Neuron (in vitro differentiated cells): ENCODE measurements around a stretch of chr5.

DNA sequence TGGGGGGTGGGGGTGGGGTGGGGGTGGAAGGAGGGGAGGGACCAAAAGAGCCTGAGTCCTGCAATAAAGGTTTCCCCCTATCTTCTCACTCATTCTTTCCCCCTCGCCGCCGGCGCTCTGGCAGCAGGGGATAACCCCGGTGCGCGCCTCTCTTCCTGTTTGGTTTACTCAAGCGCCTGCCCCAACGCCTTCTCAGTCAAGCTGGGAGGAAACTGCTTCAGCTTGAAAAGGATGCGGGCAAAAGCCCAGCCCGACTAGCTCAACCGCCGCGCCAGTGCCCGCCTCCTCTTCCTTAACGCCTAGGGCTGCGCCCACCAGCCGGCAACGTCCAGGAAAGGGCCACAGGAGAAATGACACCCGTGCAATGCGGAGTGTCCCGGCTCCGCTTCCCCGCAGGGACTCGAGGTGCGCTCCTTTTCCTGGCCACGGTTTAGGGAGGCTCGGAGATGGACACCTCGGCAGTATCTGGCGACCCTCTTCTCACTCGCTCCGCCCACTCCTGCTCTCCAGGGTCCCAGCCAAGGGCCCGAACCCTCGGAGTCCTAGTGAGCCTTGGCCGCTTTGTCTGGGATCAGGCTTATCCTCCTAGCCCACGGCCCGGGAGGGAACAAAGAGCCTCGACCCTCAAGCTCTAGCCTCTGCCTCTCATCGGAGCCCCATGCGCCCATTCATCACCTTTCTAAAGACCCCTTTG is 2.2 kb downstream of the ST8SIA4 start:
- PRO-cap, result bidirectional peak, plus-strand start at position 92 of the sequence, minus-strand start outside the sequence; bidirectional peak, plus-strand start at position 574 of the sequence, minus-strand start at position 467 of the sequence

DNA sequence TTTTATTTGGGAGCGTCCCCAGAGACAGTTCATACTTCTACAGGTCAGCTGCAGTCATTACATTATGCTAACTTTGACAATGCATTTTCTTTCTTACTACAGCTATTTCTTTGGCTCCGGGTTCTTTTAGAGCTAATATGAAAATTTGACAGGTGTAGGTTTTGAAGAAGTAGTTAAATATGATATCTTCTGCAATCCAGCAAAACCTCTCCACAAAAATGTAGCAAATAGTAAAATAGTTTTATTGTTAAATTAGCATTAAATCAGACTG is 242.1 kb upstream of the ST8SIA4 start:
- PRO-cap, result no peak

DNA sequence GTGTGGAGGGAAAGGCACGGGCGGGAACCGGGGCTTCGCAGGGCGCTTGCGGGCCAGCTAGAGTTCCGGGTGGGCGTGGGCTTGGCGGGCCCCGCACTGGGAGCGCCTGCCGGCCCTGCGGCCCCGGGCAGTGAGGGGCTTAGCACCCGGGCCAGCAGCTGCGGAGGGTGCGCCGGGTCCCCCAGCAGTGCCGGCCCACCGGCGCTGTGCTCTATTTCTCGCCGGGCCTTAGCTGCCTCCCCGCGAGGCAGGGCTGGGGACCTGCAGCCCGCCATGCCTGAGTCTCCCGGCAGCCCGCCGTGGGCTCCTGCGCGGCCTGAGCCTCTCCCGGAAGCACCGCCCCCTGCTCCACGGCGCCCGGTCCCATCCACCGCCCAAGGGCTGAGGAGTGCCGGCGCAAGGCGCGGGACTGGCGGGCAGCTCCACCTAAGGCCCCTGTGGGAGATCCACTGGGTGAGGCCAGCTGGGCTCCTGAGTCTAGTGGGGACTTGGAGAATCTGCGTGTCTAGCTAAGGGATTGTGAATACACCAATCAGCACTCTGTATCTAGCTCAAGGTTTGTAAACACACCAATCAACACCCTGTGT is 141.1 kb downstream of the SLCO4C1 start:
- PRO-cap, result unidirectional peak, minus-strand start at position 309 of the sequence; unidirectional peak, minus-strand start at position 499 of the sequence

DNA sequence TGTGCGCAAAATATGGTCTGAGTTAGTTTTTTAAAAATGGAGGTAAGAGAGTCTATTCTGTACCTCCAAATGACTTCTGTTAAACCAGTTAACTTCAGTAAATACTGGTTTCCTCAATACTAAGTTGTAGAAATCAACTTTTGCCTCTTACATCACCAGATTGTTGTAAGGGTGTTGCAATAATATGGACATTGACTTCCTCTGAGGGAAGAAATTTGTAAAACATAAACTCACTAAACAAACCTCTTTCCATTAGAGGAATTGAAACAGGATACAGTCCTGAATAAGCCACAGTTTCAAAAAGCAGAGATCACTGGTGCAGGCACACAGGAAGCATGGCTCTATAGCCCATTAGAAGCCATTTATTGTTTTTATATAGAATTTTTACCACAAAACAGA is 32.7 kb upstream of the SLCO6A1 start:
- PRO-cap, result no peak

- PRO-cap, result no peak
Observed at GRCh38 chr5:102789146-102789871, 34.2 kb downstream of the PAM start.

- PRO-cap, result no peak
Observed at GRCh38 chr5:102795977-102796549, 41.0 kb downstream of the PAM start.

GRCh38 chr5:102949403-102950073 is 170.4 kb downstream of the GIN1 start:
- PRO-cap, result no peak

DNA sequence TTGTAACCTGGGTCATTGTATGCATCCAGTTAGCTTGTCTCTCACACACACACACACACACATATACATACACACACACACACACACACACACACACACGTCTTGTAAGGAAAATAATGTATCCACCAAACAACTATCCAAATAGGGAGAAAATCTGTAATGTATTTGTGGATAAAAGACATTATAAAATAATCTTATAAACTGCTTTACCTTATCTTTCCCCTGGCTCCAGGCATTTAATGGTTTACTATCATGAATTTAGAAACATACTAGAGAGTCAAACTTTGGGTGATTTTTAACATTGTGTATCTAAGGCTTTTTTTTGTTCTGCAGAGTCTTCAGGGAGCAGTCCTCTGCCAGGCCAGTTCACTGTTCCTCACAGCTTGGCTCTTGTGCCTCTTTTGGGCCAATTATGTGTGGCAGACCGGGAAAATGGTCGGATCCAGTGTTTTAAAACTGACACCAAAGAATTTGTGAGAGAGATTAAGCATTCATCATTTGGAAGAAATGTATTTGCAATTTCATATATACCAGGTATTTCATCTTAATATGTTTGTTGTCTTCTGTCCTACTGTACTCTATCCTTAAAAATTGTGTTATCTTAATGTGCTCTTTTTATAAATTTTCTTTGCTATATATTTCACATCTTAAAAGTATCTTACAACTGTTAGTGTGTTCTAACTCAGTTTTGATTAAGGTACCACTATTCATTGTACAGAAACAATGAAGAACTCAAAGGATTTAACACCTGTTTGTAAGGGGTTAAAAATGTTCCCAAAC is 112.6 kb downstream of the GIN1 start:
- PRO-cap, result no peak

DNA sequence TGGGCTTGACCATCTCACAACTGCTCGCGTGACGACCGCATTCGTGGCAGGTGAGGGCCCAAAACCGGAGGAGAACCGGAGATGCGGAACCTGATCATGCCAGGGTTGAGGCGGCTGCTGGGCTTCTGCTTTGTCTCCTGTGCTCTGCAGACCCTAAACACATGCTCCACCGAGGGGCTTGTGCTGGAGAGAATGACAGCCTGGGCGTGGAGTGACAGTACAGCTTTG is 252 bp downstream of the PPIP5K2 start:
- PRO-cap, result bidirectional peak, plus-strand start at position 156 of the sequence, minus-strand start at position 146 of the sequence

DNA sequence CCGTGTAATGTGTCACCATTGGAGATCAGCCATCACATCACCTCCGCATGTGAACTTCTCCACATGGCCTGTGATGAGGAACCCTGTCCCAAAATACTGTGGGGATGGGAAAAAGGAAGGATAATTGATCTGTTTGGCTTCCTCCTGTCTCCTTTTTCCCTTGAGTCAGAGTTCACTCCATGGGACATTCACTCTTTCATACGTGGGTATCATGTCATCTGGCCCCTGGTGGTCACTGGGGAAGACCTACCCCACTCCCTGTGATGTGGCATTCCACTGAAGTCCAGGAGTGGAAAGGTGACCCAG is 149.1 kb downstream of the NUDT12 start:
- PRO-cap, result no peak

DNA sequence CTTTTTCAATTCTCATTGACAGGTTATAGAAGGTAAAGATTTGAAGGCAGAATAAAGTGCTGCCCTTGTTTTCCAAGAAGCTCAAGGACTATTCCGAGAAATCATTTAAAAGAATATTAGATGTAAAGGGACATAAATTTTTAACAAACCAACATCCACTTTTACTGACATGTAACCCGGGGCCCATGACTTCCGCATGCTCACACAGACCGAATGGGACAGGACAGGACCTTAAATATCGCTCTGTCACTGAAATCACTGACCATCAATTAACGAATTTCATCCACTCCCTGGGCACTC is 611 bp downstream of the NUDT12 start:
- PRO-cap, result no peak

DNA sequence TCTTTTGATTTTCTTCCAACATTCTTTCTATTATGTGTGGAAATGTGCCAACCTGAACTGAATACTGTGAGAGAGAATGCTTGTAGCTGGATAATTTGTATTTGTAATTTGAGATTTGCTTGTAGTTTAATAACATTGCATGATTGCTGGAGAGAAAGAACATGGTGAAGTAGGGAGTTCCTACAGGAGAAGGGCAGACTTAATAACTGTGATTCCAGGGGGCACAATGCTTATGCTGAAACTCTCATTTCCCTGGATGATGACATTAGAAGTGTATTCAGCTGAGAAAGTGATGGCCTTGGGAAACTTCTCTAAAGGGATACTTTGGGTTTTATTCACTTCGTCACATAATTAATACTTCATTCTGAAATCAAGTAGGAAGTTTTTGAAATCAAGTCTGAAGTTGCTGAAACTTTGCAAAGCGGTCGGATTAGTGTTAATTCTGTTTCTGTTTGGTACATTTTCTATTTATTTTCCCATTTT is 978.1 kb upstream of the NUDT12 start:
- PRO-cap, result no peak

GRCh38 chr5:105138879-105139078 is 1576.2 kb upstream of the NUDT12 start:
- PRO-cap, result no peak

DNA sequence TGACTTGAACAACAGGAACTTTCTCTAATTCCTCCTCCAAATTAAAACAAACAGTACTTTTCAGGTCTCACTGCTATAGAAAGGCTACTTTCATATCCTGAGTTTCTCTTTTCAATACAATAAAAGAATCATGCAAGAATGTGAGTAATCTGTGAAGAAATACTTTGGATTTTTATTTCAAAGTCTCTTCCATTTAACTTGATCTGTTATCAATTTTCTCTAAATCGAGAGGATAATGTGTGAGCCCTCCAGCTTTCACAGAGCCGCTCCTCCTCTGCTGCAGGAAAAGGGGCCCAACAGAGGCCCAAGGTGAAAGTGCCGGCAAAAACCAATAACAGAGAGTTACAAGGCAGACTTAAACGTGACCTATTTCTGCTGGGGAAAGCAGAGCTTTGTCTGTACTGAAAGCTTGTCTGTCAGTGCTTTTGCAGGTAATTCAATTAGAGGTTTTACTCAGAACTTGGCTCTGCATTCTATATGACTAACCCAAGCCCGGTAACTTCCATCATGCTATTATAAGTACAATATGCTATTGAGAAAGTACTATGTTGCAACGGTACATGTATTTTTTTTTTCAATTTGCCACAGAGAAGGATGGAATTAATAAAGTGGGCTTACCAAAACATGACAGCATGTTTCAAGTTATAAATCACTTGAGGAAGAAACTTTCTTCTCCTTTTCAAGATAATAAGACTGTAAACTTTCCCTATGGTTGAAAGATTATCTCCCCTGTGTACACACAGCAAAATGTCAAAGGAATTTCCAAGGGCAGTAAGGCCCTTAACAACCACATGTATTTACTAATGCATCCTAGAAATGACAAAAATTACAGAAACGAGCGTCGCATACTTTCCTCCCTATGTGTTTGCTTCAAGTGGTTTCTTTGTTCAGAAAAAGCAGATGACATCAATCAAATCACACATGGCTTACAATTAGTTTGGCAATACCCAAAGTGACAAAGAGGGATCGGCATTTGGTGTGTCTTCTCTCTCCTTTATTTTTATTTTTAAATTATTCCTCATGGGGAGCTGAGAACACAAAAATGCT is 282.5 kb downstream of the EFNA5 start:
- PRO-cap, result no peak

DNA sequence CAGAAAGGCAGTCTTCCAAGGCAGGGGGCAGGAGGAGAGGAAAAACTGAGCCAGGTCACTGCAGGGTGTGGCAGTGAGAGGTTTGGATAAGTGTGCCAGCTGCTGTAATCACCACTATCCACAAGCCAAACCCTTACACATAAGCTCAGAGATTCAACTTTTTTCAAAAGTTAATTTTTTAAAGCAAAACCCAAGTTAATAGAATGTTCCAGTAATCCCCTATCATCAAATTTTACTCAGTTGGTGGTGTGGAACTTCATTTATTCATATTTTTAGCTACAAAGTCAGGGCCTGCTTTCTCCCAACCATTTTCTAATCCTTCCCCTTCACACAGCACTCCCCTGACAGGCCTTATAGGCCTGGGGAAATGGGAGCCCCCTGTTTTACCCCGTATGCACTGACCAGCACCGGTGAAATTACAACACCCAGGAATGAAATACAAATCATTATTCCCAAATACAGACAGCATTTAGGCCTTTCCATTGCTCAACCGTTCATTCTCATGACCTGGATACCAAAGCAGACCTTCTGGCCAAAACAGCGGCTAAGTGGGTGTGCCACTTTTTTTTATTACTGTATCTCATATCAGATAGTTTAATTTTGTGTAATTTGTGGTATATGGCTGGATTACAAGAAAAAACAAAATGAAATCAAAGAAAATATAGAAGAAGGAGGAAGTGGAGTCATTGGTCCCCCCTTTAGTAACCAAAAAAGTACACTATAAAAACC is 76.2 kb downstream of the EFNA5 start:
- PRO-cap, result no peak

DNA sequence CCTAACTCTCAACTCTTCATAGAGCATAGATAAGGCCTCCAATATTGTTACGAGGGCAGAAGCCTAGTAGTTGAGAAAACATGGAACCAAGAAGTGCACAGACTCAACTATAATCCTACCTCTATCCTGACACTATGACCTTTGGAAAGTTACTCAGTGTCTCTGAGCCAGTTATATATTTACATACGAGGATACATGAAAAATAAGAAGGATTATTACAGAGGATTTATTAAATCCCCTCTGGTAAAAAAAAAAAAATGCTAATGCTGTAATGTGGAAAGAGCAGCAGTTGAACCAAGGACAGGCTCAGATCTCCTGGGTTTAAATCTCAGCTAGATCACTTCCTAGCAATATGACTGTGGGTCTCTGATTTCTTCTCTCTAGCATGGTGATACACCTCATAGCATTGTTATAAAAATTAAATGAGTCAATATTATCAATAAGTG is 299.9 kb downstream of the FBXL17 start:
- PRO-cap, result no peak

GRCh38 chr5:108212365-108212888 is 169.5 kb downstream of the FBXL17 start:
- PRO-cap, result no peak

DNA sequence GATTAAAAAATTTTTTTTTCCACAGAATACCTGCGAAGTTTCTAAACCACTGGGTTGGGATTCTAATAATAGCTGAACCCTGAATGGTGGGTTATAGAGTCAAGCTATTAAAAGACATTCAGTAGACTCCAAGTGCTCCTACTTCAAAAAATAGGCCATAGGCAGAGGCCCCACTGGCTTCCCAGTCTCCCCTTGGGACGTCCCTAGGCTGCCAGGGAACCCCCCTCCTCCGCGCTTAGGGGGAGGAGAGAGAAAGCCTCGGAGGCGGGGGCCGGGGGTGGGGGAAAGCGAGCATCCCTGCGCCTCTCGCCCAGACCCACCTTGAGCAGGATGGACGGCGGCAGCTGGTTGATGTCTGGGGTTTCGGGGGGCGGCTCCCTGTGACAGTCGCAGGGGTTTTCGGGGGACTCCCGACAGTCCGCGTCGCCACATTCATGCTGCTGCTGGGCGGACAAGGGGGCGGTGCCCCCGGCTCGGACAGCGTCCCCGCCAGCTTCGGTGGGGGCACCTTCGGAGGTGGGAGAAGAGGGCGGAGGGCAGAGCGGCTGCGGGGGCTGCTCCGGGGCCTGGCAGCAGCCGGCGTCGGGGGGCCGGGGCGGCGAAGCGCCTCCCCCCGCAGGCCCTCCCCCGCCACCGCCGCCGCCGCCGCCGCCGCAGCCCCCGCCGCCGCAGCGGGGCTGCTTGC is 1.4 kb downstream of the FBXL17 start:
- PRO-cap, result bidirectional peak, plus-strand start at position 313 of the sequence, minus-strand start at position 497 of the sequence

DNA sequence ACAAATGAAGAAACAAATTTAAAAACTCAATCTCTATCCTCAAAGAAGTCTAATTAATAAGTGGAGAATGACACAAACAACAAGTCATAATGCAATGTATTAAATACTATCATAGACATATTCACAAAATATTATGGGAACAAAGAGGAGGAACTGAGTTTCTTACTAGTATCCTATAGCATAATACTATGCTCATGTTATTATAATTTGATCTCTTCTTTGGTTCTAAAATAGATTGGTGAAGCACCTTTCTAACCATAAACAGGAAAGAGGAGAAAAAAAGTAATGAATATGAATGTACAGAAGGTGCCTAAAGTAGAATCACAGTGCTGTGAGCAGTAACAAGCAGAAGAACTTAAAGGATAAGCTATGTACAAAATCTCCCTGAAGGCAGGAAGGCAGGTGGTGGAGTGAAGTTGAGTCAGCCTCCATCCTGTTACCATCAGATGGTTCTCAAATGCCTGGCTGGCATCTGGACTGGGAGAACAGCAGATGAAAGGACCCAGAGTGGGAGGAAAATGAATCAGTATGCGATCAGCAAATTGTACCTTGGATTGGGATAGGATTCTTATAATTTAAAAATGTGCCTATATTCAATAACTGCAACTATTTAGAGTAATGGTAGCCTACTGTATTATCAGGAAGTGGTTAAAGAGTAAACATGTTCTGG is 21.3 kb upstream of the FER start:
- PRO-cap, result bidirectional peak, plus-strand start at position 456 of the sequence, minus-strand start at position 360 of the sequence

GRCh38 chr5:109326962-109327284 is 82.9 kb downstream of the PJA2 start:
- PRO-cap, result no peak